Metastatic Liver Carcinoma in the Lung (tissue), 2 donors: ENCODE data around the gene MSGN1.

DNA sequence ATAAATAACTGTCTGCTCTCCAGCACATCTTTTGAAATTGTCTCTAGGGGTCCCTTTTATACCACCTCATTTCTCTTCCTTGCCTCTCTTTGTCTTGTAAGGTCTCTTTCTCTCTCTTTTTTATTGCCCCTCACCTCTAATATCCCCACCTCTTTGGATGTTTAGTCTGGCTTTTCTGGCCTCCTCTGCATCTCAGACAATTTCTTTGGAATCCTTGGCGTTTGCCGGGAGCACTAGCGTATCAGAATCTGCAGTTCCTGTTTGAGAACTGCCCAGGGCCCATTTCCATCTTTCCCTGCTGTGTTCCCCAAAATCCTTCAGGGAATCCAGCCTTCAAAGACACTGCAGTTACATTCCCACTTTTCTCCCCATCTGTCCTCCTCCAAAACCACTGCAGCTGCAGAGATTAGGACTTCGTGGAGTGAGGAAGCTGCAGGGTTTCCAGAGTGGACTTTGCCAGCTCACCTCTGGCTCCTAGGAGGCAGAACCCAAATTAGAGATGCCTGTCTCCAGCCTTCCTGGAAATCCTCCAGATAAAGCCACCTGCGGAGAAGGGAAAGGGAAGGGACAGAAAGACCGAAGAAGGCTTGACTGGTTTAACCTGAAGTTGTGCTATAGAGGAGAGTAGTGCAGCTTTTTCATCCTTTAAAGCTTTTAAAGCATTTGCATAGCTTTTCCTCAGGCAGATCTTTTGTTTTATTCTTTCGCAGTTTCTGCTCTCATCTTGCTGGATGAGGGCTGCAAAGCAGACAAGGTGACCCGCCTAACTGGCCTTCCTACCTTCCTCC is 2.7 kb downstream of the VSNL1 start:
- PRO-cap, 2 experiments = no peak in any of the 2 experiments

DNA sequence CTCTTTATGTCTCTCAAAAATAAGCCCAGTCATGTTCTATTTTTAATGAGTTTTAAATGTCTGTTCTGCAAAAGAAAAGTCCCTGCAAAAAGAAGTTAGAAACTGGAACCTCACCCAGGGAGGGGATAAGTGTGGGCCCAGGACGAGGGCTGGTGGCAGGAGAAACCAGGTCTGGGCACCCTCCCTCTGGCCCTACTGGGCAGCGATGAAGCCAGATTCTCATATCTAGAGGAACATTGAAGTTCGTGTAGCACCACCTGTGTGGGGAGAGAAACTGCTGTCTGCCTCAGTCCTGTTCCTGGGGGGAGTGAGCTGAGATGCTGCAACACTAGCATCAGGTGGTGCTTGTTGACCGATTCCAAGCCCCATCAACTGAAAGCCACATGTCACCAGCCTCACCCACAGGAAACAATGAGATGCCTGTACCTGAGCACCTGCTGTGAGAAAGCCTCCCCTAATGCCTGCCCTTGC is 104.8 kb downstream of the SMC6 start:
- PRO-cap, 2 experiments = no peak in any of the 2 experiments

DNA sequence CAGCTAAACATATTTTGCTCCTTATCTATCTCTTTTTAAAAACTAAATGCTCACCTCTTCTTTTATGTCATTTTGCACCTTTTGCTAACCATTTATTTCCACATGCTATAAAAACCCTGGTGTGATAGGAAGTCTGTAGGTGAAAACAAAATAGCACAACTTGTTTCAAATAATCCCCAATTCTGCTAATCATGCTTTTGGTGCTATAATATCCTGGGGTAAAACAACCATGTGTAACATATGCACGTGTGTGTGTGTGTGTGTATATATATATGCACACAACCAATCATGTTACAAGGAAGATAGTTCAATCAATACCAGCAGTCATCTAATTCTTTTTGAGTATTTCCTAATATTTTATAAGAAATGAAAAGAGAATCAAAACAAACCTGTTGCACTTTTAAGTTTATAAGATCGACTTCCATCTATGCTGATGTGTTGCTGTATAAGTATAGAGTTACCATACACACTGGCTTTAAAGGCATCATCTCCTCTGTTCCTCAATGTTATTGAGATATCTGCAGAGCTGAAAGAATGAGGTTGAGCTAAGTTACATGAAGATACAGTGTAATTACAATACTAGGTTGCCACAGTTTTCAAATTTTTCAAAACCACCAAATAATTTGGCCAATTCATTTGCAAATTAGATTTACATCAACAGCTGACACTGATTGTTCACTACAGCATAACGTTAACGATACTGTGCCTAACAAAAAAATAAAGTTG is 22.1 kb downstream of the SMC6 start:
- PRO-cap, 2 experiments = no peak in any of the 2 experiments

DNA sequence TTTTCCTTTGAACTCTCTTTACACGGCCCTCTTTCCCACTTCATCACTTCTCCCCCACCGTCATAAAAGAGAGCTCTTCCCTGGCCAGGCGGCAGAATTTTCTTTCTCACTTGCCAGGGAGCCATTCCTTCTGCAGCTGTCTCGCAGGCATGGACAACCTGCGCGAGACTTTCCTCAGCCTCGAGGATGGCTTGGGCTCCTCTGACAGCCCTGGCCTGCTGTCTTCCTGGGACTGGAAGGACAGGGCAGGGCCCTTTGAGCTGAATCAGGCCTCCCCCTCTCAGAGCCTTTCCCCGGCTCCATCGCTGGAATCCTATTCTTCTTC is at the start of gene MSGN1:
TSS of gene MSGN1 (plus strand) at position 91 of the 325 bp plus-strand sequence.
- PRO-cap, 2 experiments = no peak in any of the 2 experiments

- PRO-cap, 2 experiments = no peak in any of the 2 experiments
Observed at GRCh38 chr2:17877697-17878439, 599 bp upstream of the KCNS3 start.

- PRO-cap, 2 experiments = peak in 1 of 2 experiments; most common plus-strand start chr2:17879374 (in 1); most common minus-strand start chr2:17879264 (in 1)
Observed at GRCh38 chr2:17879163-17879956, 893 bp downstream of the KCNS3 start.

DNA sequence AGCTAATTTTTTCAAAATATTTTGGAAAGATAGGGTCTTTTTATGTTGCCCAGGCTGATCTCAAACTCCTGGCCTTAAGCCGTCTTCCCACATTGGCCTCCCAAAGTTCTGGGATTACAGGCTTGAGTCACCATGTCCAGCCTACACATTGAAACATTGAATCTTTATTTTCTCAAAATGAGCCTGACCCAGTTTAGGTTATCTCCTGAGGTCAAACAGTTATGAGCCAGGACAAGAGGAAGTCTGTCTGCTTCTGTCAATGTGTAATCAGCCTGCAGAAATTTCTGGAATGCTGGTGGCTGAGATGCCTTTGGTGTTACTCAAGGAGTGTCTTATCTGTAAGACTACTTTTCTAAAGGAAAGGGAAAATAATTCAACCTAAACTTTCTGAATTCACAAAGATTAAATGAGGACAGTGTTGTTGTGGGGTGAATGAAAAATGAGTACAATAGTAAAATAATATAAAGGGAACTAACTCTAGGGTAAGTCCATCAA is 261.0 kb downstream of the RDH14 start:
- PRO-cap, 2 experiments = no peak in any of the 2 experiments

DNA sequence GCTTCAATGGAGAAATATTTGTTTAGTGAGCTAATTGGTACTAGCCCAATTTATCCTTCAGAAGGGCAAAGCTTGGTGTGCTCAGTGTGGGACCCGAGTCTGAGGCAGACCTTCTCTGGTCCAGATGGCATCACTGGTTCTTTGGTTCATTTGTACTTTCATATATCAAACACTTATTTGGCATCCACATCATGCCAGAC is 248.9 kb downstream of the RDH14 start:
- PRO-cap, 2 experiments = no peak in any of the 2 experiments

- PRO-cap, 2 experiments = no peak in any of the 2 experiments
Observed at GRCh38 chr2:18729787-18730364, 140.5 kb upstream of the NT5C1B start.

- PRO-cap, 2 experiments = no peak in any of the 2 experiments
Observed at GRCh38 chr2:18992036-18992298, 366.5 kb downstream of the OSR1 start.

DNA sequence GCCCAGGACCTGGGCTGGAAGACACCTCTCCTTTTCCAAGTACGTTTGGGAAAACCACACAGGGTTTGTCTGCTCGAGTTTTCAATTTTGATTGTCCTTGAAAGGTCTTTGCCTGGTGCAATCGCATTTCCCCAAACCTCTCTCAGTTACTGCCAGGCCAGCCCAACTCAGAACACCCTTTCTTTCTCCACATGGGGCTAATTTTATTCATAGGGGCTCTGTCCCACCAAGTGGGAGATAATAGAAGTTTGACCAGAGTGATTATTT is 272.1 kb downstream of the OSR1 start:
- PRO-cap, 2 experiments = no peak in any of the 2 experiments

- PRO-cap, 2 experiments = no peak in any of the 2 experiments
Observed at GRCh38 chr2:19305656-19306266, 52.7 kb downstream of the OSR1 start.

GRCh38 chr2:19355599-19356014 is 2.8 kb downstream of the OSR1 start:
- PRO-cap, 2 experiments = peak in 1 of 2 experiments; most common plus-strand start chr2:19355892 (in 1)

DNA sequence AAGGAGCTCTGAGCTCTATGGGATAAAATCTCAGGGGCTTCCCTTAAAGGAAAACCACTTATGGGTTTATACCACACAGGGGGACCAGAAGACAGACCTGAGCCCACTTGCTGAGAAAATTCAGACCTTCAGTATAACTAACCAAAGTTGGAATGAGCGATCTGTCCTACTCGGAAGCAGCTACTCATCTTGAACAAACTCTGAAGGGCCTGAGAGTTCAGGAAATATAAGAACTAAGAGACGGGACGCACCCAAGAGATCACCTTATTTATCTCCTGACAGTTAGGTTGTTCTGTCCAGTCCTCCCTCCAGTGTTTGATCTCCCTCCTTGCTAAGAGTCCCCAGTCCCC is 239.1 kb upstream of the OSR1 start:
- PRO-cap, 2 experiments = peak in 1 of 2 experiments; most common plus-strand start position 144 of the sequence (in 1)

- PRO-cap, 2 experiments = no peak in any of the 2 experiments
Observed at GRCh38 chr2:19932925-19933848, 31.4 kb upstream of the TTC32 start.

DNA sequence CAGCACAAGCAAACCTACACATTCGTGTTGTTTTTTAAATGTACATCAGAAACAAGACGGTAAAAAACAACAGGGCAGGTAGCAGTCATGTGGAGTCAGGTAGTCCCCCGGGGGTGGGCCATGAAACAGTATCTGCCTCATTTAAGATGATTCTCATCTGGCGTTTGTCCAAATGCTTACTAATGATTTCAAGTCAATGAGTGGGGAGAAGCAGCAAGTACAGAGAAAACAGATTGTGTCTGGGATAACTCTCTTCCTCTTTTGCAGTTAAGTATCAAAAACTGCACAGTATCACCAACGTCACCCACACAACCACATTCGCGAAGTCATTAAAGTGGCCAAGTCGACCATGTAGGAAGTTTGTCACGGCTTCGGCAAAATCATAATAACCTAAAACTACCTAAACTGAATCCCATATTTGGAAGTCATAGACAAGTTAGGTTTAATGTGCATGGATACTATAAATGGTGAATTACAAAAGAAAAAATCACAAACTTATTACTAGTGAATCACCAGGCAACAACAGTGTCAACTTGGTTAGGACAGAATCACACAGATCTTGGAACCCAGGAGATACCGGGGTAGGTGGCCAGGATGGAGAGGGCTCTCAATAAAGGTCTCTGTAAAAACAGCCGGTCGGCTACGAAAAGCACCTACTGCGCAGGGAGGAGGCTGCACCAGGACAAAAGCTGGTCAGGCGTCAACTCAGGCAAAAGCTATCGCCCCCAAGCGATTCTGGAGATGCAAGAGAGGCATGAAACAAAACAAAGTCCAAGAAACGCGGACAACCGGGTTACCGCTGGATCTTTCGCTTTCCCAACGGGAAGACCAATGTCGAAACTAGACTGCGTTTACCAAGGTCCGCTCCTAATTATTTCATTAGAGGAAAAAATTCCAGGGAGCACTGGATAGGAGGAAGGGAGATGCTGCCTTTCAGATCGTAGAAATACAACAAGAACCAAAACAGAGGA is 1.0 kb downstream of the LAPTM4A start:
- PRO-cap, 2 experiments = peak in 1 of 2 experiments; most common plus-strand start position 329 of the sequence (in 1); most common minus-strand start position 241 of the sequence (in 1)

DNA sequence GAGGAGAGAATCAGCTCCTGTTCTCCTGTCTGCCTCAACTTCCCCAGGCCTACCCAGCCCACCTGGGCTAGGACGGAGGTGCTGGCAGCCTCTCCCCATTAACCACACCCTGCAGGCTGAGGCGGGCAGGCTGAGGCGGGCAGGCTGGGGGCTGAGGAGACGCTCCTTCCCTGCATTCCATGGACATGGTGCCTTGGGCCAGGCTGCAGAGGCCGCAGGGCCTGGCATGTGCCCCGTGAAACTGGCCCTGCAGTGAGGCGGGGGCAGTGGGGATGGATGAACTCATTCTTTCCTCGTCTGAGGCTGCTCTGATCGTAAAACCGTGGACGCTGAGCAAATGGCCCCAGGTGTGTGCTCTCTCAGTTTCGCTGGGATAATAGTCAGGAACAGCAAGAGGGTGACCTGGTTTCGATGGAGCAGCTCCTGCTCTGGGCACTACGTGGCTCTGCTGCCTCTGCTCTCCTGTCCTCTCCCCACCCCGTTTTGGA is 84.8 kb upstream of the LAPTM4A start:
- PRO-cap, 2 experiments = no peak in any of the 2 experiments

GRCh38 chr2:20179629-20180871 is 44.9 kb downstream of the SDC1 start:
- PRO-cap, 2 experiments = peak in 2 of 2 experiments; most common plus-strand start chr2:20179950 (in 2); most common minus-strand start chr2:20179788 (in 1)

- PRO-cap, 2 experiments = peak in 2 of 2 experiments; most common plus-strand start chr2:20186693 (in 1); most common minus-strand start chr2:20186599 (in 2)
Observed at GRCh38 chr2:20186198-20186842, 38.6 kb downstream of the SDC1 start.

DNA sequence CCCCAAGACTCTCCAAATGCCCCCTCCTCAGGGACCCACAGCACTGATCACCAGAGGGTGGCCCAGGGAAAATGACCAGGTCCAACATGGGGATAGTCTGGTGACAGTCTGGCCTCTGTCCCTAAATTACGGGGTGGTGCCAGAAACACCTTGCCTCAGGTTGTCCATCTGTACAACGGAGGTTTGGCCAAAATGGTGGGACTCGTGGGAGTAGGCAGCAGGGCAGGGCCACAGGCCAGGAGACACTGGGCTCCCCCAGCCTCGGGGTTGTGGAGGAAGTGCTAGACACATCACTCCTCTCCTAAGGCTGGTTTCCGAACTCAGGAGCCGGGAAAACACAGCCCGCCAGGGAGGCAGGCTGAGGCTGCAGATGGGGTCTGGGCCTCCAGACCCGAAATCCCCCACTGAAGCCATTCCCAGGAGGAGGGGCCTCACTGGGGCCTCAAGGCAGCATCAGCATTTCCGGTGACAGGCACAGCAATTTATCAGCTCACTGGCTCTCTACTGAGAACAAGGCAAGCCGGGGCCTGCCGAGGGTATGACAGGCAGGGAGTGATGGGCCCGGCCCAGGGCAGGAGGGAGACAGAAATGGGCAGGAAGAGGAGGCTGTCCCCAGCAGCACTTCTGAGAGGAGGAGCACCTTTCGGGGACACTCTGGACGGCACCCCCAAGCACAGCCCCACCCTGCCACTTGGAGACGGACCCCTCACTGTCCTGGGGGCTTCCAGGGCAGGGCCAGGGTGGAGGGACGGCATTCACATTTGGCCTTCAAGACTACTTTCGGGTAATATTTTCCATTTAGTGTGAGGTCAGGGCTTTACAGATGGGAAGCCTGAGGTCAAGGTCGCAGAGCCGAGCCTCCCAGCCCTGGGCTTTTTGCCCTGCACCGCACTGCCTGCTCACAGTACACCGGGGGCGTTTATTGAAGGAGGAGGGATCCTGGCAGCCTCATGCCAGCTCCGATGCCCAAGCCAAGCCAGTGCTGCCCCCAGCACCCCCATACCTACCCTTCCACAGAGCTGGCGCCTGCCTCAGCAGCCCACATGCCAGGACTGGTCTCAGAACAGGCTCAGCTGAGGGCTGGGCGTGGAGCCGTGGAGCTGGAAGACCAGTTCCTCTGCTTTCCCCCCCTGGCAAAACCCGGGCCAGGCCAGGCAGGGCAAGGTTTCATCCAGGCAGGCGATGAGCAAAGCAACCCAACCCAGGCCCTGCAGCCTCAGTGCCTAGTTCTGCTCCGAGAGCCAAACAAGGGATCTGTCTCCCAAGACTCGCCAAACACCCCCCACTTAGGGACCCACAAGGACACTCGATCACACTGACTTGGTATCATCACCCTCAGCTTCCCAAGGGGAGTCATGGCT is 12.3 kb downstream of the SDC1 start:
- PRO-cap, 2 experiments = peak in 1 of 2 experiments; most common plus-strand start position 585 of the sequence (in 1); most common minus-strand start position 406 of the sequence (in 1)